Mesenchymal stem cell of the bone marrow (primary cell): ENCODE data around the gene TIMM29.

DNA sequence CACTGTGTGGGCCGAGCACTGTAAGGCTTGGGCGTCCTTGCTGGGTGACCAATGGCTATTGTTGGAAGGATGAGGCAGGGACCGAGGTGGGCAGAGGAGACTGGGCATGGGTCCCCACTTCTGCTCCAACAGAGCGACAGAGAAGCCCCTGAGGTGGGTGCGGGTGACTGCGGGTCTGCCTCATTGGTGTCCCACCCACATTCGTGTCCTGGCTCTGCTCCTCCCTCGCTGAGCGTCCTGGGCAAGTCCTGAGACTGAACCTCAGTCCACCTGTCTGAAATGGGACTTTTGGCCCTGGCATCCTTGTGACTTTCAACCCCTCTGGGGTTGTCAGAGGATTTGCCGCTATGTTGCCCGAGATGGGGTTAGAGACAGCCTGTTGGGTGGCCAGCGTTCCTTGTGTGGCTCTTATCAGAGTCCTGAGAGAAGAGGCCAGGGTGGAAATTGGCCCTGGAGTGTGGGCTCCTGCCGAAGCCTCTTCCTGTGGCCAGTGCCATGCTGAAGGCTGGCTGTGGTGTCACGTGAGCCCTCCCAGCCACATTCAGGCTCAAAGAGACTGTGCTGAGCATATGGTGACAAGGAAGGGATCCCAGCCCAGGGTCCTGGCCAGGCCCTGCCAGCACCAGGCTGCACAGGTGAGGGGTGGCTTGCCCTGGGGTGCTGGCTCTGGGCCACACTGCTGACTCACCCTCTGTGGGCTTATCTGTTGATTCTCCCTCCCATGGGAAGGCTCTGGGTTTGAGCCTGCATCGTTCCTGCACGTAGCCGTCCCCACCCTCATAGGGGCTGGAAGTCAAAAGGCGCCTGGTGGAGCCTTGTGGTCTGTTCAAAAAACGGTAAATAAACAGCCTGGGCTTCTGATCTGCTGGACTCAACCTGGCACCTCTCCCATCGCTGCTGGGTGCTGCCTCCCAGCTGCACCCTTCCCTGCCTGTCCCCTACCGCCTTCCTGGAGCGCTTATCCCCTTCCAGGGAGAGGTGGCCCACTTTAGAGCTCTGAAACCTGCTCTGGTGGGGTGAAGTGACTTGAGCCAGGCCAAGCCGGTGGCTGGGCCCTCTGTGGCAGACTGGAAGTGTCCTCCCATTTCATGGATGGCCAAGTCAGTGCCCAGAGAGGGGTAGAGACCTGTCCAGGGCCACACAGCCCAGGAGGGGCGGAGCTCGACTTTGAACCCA, 31.0 kb downstream of the DNM2 start:
- CAGE, long polyA plus RNA, result no peak

GRCh38 chr19:10763343-10764124, 45.7 kb downstream of the DNM2 start:
- CAGE, long polyA plus RNA, result no peak

- CAGE, long polyA plus RNA, result no peak
These were observed 51.8 kb downstream of the TMED1 start for GRCh38 chr19:10784121-10784748.

DNA sequence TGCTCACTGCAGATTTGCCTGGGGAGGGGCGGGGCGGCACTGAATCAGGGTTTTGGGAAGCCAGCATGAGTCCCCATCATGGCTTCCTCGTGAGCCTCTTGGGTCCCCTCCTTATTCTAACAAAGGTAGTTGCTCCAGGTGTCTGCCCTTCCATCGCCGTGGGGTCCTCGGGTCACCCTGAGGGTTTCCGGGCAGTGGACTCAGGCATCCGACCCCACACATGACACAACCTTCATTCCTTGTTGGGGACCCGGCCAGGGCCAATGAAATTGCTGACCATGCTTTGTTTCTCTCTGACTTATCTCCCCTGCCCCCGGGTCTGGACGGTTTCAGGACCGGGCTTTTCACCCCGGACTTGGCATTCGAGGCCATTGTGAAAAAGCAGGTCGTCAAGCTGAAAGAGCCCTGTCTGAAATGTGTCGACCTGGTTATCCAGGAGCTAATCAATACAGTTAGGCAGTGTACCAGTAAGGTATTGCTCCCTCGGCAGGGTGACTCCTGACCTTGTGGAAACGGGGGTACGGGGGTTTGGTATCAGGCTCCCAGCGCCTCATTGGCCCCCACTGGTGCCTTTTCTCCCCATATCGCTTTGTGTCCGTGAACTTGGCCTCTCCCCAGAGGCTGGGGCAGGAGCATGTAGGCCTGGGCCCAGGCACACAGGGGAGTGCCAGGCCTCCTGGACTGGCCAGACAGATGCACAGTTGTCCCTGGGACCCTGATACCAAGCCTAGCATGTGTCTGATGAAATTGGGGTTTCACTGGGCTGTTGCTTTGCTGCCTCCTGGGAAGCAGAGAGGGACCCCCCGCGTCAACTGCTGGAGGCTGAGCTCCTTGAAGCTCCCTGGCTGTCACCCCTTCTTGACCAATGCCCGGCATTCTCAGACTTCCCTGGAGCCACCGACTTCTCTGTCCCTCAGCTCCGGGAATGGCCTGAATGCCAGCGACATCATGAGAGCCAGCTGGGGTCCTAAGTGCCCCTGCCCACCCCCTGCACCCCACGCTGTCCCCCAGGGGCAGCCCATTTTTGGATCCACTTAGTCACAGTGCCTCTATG, 40.0 kb downstream of the TMED1 start:
- CAGE, long polyA plus RNA, result no peak

DNA sequence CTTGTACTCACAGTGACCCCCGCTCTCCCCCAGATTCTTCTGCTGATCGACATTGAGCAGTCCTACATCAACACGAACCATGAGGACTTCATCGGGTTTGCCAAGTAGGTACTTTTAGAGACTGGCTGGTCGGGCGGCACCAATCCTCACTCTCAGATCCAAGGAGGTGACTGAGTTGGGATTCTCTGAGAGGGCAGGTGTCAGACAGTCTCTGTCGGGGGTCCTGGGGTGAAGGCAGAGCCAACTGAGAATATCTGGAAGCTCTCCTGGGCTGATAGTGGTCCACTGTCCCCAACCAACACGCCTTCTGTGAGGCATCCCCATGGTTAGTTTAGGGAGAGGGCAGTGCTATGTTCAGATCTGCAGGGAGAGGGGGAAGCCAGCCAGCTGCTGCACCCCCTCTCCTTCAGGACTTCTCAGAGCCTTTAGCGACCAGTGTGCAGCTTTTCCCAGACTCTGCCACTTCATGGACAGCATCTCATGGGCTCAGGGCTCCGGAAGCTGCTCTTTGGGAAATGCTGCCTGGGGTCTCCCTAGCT, 33.7 kb downstream of the TMED1 start:
- CAGE, long polyA plus RNA, result no peak

- CAGE, long polyA plus RNA, result no peak
These were observed 32.5 kb downstream of the TMED1 start for GRCh38 chr19:10803404-10804053.

GRCh38 chr19:10878233-10878678, 6.9 kb downstream of the CARM1 start:
- CAGE, long polyA plus RNA, result no peak

- CAGE, long polyA plus RNA, result no peak
These were observed 25.6 kb downstream of the CARM1 start for GRCh38 chr19:10896757-10897629.

- CAGE, long polyA plus RNA, result no peak
These were observed 8.8 kb downstream of the YIPF2 start for GRCh38 chr19:10919295-10920320.

DNA sequence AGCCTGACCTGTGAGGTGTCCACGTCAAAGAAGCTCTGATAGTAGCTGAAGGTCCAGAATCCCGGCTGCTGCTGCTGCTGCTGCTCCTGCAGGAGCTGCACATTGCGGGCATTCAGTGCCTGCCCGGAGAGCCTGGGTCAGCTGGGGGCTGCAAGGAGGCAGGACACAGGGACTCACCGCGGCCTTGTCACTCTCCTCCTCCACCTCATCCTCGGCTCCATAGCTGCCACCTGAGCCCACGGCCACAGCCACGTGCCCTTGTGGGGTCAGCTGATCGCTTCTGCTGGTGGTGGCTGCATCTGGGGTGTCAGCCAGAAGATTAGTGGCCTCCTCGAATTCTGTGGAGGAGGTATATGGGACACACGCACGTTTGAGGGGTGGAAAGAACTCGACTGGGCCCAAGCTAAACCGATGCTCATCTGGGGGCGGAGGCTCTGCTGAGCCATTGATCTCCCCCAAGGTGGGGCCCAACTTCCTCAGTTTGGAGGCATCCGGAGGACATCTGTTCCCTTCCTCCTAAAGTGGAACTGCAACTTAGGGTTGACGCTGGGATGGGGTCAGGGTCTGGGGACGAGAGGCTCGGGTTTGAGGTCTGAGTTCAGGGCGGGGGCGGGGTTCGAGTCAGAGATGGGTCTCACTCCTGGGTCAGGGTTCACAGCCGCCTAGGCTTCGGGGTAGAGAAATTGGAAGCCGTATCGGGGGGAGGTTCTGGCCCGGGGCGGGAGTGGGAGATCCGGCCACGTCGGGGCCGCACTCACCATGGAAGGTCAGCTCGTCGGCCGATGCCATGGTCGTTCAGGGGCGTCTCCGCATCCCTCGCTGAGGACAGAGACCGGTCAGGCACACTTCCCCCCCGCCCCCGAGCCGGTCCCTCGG, 579 bp downstream of the YIPF2 start:
- CAGE, long polyA plus RNA, result no peak

DNA sequence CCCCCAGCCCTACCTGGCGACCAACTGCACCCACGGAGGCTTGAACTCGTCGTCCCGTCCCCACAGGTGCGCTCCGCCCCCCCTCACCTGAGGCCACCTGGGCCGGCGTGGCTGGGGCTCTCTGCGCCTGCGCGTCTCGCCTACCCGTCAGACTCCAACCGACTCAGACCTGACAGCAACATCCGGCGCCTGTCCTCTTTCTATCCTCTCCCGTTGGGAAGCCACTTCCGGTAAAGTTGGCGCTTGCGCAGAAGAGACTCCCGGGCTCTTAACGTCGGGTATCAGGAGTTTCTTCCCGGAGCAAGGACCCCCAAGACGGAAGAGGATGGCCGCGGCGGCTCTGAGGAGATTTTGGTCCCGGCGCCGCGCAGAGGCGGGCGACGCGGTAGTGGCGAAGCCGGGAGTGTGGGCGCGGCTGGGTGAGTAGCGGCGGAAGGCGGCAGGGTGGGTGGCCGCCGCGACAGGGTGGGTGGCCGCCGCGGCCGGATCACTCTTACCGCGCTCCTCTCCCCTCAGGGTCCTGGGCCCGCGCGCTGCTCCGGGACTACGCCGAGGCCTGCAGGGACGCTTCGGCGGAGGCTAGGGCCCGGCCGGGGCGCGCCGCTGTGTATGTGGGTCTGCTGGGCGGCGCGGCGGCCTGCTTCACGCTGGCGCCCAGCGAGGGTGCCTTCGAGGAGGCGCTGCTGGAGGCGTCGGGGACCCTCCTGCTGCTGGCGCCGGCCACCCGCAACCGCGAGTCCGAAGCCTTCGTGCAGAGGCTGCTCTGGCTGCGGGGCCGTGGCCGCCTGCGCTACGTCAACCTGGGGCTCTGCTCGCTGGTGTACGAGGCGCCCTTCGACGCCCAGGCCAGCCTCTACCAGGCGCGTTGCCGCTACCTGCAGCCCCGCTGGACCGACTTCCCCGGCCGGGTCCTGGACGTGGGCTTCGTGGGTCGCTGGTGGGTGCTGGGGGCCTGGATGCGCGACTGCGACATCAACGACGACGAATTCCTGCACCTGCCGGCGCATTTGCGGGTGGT, at the start of gene TIMM29:
Gene TIMM29, plus strand, starts transcription at position 314 of the 1,018 bp plus-strand sequence.
- CAGE, long polyA plus RNA, result no peak

- CAGE, long polyA plus RNA, result no peak
These were observed 48.3 kb upstream of the LDLR start for GRCh38 chr19:11040933-11041467.

- CAGE, long polyA plus RNA, result no peak
These were observed 179 bp downstream of the LDLR start for GRCh38 chr19:11089591-11089692.

DNA sequence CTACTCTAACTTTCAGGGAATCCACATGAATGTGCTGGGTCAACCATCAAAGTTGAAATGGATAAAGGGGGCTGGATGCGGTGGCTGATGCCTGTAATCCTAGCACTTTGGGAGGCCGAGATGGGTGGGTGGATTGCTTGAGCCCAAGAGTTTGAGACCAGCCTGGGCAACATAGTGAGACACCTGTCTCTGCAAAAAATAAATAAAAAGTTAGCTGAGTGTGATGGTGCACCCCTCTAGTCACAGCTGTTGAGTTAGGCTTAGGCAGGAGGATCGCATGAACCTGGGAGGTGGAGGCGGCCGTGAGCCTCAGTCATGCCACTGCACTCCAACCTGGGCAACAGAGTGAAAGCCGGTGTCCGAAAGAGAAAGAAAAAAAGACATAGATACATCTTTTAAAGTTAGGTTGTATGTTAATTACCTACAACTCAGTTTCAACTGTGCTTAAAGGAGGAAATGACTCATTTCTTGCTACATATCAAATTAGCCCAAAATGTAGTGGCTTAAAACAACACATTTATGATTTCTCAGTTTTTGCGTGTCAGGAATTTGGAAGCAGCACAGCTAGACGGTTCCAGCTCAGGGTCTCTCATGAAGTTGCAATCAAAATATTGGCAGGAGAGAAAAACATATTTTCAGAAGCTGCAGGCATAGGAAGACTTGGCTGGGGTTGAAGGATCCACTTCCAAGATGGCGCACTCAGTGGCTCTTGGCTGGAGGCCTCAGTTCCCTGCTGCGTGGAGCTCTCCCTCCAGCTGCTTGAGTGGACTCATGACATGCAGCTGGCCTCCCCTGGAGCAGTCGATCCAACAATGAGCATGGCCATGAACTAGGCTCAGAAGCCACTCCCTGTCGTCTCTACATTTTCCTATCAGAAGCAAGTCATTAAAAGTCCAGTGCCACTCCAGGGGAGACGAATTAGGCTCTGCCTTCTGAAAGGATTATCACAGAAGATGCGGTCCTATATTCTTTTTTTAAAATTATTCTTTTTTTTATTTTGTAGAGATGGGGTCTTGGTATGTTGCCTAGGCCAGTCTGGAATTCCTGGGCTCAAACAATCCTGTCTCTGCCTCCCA, 7.0 kb downstream of the LDLR start:
- CAGE, long polyA plus RNA, result no peak

DNA sequence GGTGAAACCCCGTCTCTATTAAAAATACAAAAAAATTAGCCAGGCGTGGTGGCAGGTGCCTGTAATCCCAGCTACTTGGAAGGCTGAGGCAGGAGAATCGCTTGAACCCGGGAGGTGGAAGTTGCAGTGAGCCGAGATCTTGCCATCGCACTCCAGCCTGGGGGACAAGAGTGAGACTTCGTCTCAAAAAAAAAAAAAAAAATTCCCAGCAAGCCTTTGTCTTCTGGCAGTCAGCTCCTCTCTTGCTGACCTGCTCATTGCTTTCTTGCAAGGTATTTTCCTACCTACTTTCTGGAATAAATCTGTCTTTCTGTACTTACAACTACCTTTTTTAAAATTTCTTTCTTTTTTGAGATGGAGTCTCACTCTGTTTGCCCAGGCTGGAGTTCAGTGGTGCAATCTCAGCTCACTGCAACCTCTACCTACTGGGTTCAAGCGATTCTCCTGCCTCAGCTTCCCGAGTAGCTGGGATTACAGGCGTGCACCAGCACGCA, 14.9 kb downstream of the LDLR start:
- CAGE, long polyA plus RNA, result no peak

- CAGE, long polyA plus RNA, result no peak
These were observed 17.9 kb downstream of the SPC24 start for GRCh38 chr19:11137350-11138406.

DNA sequence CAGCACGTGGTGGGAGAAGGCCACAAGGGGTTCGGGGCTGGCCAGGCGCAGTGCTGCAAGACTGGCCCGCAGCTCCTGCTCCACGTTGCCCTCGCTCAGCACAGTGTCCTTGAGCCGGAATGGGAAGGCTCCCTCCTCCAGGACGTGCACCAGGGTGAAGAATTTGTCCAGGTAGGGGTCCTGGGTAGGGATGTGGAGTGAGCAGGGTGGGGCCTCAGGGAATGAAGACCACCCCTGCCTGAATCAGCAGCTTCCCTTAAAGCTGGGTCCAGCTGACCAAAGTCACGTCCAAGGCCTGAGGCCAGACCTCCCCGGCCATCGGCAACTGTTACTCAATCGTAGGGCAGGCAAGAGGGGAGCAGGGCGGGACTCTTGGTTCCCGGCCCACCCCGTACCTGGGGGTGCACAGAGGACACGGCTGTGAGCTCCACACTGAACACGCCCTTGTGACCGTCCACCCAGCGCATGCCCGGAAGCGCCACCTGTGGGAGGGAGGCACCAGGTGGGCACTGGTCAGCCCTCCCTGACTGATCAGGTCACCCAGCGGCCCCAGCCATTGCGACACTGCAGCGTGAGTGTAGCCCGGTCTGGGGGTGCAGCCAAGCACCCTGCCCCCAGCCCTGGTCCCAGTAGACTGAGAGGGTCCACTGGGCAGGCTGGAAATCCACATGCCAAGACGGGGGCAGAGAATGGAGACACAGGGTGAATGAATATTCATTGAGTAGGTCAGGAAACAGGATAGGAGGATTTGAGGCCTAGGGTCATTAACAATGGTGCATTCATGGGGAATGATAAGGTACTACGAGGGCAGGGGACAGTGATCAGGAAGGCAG, 2.8 kb upstream of the ANGPTL8 start:
- CAGE, long polyA plus RNA, result no peak

GRCh38 chr19:11338489-11338772, 1.0 kb downstream of the RAB3D start:
- CAGE, long polyA plus RNA, result no peak

DNA sequence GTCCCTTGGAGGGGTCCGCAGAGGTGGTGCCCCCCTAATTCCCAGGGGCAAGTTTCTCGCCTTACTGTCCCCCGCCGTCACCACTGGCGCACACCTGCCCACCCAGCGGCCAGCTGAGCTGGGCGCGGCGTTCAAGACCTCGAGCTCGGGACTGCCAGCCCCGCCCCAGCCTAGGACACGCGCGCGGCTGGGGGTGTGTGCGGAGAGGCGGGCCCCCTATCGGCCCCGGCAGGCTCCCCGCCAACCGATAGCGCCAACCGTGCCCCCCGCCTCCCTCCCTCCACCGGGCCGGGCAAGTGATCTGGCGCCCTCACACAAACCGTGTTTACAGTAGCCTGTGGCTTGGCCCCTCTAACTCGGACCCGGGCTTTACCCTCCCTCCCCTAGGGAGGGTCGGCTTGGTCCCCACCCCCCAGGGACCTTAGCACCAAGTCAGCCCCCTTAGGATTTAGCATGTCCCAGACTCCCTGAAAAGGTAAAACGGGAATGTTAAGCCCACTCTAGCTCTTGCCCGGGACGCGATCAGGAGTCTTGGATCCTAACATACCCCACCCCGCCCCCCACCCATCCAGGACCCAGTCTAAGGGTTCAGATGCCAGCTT, 647 bp downstream of the EPOR start:
- CAGE, long polyA plus RNA, result no peak

DNA sequence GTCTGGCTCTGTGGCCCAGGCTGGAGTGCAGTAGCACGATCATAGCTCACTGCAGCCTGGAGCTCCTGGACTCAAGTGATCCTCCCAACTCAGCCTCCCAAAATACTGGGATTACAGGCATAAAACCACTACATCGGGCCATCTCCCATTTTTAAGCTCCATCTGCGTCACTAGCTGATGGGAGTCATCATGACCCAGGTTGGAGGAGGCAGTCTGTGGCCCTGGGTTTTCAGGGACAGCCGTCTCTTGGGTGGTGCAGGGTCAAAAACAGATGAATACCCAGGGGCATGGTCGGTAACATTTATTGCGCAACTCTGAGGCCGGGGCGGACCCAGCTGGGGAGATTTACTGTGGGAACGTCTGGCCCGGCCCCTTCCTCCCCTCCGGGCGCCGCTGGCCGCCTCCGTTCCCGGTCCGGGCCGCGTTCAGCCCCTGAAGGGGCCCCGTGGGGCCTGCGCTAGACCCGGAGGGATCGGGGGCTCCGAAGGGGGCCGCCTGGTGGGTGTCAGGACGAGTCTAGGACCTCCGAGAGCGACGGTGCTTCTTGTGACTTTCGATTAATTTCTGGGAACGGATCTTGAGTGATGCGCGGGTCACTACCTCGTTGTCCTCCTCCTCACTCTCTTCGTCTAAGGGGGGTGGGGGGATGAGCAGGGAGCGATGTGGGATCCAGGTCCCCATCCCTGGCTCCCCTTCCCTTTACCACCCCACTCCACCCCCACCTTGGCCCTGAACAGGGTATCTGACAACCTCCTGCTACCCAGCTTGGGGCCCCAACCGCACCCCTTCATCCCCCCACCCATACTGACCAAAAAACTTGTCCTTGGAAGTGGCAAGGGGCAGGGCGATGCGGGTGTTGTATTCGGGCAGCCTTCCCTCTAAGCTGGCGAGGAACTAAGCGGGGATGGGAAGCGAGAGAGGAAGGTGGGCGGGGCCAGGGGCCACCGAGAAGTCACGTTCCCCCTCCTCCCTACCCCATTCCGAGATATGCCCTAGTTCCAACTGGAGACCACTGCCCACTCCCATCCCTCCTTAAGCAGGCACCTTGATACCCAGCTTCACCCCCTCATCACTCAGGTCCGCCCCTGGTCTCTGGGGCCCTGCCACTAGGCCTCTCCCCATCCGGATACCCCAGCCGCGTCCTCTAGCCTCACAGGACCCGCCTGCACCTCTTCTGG, 1.6 kb upstream of the RGL3 start:
- CAGE, long polyA plus RNA, result no peak